GM19239 (cell line): ENCODE data around the genes C3orf62, USP4, RHOA, AMT and INKA1.

DNA sequence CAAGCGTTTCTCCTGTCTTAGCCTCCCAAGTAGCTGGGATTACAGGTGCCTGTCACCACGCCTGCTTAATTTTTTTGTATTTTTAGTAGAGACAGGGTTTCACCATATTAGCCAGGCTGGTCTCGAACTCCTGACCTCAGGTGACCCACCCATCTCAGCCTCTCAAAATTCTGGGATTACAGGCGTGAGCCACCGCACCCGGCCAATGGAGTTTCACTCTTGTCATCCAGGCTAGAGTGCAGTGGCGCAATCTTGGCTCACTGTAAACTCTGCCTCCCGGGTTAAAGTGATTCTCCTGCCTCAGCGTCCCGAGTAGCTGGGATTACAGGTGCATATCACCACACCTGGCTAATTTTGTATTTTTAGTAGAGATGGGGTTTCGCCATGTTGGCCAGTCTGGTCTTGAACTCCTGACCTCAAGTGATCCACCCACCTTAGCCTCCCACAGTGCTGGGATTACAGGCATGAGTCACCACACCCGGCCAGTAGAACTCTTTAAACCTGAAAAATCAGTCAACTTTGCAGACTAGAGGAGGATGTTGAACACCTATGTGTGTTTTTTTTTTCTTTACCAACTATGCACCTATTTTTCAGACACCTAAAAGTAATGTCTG lies 7.8 kb downstream of the ARIH2 start:
- RRBS, result 92% methylated on average over 1 of the region's 12 CpGs

- RRBS, result no CpG with 5 or more reads among the region's 9 CpGs
Measured at GRCh38 chr3:48991135-48991871, 1.3 kb downstream of the P4HTM start.

- RRBS, result 2% methylated on average over 10 of the region's 32 CpGs
Measured at GRCh38 chr3:49006879-49007230, 336 bp upstream of the WDR6 start.

GRCh38 chr3:49024632-49025237 lies 2.8 kb downstream of the NDUFAF3 start:
- RRBS, result no CpG with 5 or more reads among the region's 13 CpGs

DNA sequence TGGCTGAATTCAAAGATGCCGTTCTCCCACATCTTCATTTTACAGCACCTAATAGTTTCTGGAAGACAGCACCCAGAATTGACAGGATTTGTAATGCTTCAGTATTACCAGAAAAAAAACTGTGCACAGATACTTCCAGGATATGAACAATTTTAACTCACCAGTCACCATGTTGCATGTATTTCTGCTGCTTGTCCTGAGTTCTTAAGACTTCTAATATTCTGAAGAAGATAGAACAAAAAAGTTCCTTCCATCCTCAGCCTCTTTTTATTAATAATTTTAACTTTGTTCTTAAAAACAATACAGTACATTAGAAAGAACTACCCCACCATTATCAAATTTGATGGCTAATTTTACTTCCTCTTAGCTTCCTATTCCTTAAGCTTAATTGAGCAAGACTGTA lies 1.6 kb downstream of the QRICH1 start:
- RRBS, result no CpG with 5 or more reads among the region's 1 CpG

DNA sequence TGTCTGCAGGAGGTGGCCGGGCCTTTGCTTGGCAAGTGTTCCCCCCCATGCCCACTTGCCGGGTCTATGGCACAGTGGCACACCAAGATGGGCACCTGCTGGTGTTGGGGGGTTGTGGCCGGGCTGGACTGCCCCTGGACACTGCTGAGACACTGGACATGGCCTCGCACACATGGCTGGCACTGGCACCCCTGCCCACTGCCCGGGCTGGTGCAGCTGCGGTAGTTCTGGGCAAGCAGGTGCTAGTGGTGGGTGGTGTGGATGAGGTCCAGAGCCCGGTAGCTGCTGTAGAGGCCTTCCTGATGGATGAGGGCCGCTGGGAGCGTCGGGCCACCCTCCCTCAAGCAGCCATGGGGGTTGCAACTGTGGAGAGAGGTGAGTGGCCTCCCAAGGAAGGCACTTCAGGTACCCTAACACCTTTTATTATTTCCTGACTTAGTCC lies 1.4 kb downstream of the KLHDC8B start:
- RRBS, result 72% methylated on average over 5 of the region's 10 CpGs

DNA sequence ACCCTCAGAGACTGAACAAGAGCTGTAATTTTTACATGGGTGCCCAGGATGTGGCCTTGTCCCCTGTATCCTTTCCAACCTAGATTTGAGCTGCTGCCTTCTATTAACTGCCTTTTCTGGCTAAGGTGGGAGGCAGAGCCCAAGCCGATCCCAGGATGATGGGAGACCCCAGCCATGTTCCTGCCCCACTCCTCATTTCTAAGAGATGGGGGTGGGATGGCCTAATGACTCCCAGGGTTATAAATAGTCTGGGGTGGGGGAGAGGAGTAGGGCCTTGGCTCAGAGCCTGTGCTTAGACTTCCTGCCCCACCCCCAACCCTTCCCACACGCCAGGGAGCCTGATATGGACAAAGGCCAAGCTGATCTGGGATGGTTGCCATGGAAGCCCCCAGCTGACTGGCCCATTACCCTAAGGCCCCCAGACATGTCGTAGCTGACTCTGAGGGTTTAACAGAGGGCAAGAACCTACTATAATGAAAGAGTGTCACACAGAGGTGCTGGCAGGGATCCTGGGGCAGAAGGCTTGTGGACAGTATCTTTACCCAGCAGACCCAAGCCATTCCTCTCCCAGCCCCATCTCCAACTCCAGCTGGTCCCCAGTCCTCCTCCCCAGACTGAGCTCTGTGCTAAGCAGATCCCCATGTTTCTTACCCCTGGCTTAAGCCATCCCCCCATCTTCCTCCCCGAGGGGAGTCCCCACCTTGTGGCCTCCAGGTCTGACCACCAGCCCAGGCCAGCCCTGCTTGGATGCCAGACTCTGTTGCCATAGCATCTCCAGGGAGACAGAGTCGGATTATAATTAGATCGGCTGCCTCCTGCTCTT lies 2.0 kb downstream of the KLHDC8B start:
- RRBS, result no CpG with 5 or more reads among the region's 6 CpGs

DNA sequence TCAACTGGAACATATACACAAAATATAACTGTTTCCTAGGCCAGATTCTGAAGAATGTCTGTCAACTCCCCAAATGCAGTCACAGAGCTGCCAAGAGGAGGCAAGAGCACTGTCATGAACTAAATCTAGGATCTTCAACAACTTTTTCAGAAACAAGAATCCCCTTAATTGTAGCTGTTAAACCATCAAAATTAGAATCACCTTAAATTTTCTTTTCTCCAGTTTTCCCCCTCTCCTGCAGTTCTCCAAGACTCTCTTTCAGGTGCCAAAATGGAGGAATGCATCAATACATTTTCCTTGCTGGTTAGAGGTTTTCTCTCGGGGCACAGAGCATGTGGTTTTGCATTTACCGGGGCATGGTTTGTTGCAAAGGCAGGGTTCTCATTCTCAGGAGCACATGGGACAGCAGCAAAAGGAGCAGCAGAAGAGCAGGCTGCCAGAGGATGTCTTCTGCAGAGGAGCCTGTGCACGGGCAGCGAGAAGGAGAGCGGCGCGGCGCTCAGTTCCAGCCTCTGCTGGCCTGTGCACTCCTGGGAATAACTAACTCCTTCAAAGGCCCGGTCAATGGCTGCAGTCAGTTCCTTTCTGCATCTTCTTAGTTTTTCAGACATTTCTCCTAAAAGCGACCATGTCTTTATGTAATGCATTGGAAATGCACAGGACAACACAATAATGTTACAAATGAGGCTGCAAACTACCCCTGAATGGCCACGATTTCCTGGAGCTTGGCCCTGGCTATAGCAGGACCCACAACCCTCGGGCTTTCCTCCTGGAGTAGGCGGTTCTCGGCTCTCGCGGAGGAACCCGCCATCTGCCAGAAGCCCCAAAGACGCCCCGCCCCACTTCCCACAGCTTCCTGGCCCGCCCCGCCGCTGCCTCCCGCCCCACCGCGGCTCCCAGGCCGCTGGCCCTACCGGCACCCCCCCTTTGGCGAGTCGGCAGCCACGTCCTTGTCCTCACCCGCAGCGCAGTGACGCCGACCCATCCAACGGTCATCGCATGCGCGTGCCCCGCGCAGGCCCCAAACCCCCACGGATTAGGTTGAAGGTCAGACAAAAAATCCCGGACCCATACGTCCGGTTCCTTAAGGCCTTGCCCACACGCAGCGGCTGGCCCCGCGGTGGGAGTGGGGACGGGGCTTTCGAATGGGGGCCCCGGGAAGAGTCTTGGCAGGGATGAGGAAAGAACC lies at the start of gene C3orf62:
Gene C3orf62, minus strand, starts transcription at position 1,007 of the 1,189 bp plus-strand sequence.
- RRBS, result 1% methylated on average over 6 of the region's 51 CpGs

DNA sequence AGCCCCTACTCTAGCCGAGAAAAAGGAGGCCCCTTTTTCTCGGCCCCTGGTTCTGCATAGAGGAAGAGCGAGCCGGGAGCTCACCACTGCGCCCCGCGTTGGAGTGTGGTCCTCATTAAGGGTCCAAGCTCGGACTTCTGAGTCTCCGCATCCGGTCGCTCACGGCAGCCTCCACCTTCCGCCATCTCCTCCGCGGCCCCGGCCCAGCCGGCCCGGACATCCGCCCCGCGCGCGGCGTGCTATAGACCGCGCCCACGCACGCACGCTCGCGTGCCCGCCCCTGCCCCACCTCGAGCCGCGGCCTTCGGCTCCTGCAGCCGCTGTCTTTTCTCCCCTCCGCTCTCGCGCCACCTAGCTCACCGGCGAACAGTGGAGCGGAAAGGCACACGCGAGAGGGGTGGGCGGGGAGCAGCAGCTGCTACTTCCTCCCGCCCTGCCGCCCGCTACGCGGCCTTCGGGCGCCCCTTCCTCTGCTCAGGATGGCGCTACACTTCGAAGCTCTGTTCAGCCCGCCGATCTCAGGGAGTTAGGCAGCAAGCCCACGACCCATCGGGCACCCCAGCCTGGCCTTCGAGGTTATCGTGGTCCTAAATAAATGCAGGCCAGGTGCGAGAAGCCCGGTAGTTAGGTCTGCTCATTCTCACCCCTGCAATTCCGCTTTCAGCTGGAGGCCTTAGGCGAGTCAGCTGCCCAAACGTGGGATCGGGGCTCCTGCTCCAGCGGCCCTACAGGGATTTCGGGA lies at the start of gene USP4:
Gene USP4, minus strand, starts transcription at position 214 of the 742 bp plus-strand sequence.
- RRBS, result 2% methylated on average over 13 of the region's 69 CpGs

DNA sequence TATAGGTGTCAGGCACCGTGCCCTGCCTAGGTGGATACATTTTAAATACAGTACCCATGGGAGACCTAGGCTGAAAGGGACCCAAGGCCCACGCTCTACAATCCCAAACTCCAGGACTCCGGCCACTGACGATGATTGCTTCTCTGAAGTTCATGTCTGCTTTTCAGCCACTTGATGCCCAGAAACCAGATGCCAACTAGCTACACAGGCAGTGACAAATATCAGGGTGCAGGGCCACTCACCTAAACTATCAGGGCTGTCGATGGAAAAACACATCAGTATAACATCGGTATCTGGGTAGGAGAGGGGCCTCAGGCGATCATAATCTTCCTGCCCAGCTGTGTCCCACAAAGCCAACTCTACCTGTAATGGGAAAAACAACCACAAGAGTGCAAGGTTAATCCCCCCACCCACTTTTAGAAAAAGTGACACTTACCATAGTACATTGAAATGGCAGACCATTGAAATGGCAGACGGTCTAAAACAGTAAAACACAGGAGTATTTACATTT lies 10.1 kb upstream of the GPX1 start:
- RRBS, result no CpG with 5 or more reads among the region's 8 CpGs

DNA sequence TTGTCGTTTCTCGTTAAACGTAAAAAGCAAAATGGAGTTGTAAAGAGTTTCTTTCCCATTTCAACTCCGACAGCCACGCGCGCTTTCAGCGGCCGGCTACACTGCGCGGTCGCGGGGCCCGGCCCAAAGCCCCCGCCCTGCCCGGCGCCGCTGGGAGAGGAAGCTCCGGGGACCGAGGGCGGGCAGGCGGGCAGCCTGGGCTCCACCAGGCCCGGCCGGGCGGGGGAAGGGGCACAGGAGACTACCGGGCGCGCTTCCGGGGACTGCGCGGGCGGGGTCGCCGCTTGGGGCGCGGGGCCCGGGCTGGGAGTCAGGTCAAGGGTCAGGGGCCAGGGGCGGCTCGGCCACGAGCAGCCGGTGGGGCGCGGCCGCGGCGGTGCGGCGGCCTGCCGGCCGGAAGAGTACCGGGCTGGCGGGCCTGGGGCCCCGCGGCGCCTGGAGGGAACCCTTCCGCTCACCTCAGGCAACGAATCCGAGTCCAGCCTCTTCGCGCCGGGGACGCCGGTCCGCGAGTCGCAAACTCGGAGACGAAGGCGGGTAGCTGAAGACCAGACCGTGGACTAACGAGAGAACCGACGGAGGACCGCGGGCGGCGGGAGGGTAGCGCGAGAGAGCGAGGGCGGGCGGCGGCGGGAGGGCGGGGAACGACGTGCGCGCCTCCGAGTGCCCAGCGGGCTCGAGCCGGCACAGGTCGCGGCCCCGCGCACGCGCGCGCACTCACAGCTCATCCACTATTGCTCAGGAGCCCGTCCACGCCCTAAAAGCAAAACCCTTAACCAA lies at the start of gene RHOA:
Gene RHOA, minus strand, starts transcription at position 615 of the 780 bp plus-strand sequence.
- RRBS, result 2% methylated on average over 36 of the region's 103 CpGs

- RRBS, result no CpG with 5 or more reads among the region's 9 CpGs
Measured at GRCh38 chr3:49413157-49413801, 1.1 kb downstream of the TCTA start.

DNA sequence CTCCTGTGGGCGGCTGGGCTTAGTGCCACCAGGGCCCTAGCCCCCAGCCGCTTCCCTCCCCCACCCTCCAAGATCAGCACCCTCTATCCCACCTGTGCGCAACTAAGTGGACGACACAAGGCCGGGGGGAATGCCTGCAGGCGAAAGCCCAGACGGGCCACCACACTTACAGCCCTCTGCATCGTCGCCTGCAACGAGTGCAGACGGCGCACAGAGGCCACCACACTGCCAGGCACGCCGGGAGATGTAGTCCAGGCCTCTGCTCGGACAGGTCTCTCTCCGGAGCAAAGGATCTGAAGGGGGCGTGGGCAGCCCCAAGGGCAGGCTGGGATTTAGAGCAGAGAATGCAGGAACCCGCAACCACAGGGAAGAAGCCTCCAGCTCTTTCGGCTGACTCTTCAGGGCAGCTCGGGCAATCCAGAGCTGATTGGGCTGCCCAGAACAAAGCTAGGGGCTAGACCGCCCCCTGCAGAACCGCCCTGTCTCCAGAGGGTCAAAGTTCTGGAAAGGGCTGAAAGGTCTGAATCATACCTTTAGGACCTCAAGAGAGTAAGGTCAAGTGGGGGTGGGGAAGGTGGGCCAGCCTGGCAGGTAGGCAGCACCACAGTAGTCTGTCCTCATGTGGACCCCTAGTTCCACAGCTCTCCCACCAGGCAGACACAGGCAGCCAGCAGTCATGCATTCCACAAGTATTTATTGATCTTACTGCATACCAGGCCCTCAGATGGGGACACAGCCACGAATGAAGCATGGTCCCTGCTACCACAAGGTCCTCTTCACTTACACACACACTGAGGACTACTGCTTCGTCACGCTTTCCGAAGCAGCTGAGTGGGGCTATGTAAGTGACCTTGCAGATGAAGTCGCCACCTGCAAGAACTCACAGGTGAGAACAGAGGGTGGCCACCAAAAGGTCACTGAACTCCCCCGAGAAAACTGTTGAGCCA lies at the start of gene AMT:
Gene AMT, minus strand, starts transcription at position 205 of the 947 bp plus-strand sequence.
- RRBS, result no CpG with 5 or more reads among the region's 28 CpGs

DNA sequence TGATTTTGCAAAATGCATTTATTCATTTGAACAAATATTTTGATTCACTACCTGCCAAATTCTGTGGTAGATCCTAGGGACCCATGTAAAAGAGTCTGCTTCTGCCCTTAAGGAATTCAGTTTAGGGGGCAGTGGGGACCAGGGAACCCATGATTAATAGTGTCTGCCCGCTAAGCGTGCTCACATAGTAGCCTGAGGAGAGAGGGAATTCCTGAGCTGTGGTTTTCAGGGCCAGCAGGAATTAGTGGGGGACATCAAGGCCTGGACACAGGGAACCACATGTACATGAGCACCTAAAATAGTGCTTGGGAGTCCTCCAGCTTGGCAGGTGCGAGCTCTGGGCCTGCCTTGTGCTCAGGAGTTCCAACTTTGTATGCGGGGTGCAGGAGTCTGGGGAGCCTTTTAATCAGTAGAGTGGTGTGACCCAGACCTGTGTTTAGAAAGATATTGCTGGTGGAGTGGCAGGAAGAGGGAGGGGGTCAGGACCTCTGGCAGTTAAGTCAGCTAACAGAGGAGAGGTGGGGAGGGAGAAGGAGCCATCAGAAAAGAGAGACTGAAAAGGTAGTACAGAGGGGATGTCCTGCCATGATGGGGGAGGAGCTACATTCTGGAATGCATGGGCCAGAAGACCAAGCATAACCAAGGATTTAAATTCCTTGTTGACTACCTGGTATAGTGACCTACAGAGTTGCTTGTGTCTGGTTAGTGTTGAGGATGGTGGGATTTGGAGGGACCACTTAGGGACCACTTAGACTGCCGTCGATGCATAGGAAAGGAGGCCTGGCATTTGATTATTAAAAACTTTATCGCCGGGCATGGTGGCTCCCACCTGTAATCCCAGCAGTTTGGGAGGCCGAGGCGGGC lies 1.9 kb downstream of the DAG1 start:
- RRBS, result no CpG with 5 or more reads among the region's 10 CpGs

DNA sequence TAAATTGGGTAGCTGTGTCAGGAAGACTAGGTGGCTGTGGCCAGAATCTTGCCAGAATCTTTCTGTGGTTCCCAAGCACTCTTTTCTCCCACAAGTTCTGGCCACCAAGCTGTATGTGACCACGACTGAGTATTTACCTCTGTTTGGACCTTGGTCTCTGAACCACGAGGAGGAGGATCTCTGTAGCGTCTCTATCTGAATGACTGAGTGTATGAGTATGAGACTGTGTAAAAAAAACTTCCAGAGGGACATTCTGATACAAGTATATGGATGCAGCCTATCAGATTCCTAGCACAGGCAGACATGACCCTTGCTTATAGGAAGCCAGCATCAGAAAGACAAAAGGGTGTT lies 30.6 kb downstream of the DAG1 start:
- RRBS, result no CpG with 5 or more reads among the region's 3 CpGs

GRCh38 chr3:49647598-49648175 lies 26.5 kb upstream of the APEH start:
- RRBS, result no CpG with 5 or more reads among the region's 5 CpGs

- RRBS, result no CpG with 5 or more reads among the region's 7 CpGs
Measured at GRCh38 chr3:49674924-49675397, 810 bp downstream of the APEH start.

GRCh38 chr3:49724626-49724964 lies 844 bp upstream of the GMPPB start:
- RRBS, result no CpG with 5 or more reads among the region's 6 CpGs

GRCh38 chr3:49791445-49791925 lies 5.1 kb upstream of the IP6K1 start:
- RRBS, result no CpG with 5 or more reads among the region's 4 CpGs

GRCh38 chr3:49802942-49803878 lies at the start of gene INKA1:
INKA1 (plus strand) TSS chr3:49803261.
- RRBS, result 2% methylated on average over 25 of the region's 88 CpGs